Skeletal muscle satellite cell (primary cell): ENCODE measurements around a stretch of chr7.

- CAGE, long polyA plus RNA, result no peak
These were observed 13.0 kb upstream of the STK31 start for GRCh38 chr7:23696910-23697465.

DNA sequence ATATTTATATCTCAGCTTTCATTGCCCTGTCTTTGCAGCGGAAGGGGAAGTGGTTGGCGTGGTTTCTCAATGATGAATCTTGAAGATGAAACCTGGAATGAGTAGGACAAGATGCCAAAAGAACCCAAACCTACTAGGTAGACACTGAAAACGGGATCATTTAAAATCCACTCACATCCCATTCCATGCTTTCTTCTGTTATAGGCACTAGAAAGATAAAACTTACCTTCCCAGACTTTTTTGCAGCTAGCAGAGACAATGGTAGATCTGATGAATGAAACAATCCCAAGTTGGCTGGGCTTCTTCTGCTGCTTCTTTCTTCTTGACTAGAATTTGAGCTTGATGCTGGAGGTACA lies 28.7 kb upstream of the NPY start:
- CAGE, long polyA plus RNA, result no peak

- CAGE, long polyA plus RNA, result no peak
These were observed 560 bp upstream of the PALS2 start for GRCh38 chr7:24572848-24572936.

DNA sequence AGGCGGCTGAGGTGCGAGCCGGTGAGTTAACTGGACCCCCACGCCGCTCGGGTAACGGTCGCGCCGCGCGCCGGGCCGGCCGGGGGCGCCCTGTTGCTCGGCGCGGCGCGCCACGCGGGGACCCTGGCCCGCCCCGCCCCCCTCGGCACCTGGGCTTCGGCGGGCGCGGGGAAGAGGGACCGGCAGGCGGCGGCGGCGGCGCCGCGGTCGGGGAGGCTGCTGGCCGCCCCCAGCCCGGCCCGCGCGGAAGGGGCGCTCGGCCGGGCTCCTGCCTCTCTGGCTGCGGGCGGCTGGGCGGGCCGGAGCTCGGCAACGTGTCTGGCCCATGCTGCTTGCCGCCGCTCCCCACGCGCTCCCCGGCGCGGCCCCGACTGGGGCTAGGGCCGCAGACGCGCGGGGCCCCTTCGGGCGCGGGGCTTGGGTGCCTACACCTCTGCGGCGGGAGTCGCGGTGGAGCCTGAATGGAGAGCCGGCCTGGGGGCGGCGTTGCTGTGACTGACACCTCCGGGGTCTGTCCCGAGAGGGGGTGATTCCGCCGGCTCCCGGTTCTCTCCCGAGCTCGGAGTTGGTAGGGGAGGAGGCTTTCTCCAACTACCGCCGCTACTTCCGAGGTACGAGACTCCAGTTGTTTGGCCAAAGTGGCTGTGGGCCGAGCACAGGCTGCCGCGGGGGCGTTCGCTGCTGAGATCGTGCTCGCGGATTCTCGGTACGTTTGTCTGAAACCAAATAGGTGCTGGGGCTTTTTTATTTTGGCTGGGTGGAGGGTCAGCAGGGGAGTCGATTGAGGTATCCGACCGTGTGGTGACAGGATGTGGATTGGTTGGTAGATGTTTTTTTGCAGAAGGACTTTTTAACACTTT lies 551 bp downstream of the PALS2 start:
- CAGE, long polyA plus RNA, result no peak

DNA sequence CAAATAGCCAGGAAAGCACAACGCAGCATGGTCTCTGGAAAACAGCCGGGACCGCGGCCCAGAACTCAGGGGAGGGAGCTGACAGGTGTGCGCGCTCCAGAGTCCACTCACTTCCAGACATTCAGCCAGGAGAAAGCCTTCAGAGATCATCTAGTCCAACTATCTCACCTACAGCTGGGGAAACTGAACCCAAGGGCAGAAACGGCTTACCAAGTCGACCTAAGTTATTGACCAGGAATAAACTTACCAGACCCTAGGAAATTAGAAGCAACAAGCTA lies 16.4 kb downstream of the GSDME start:
- CAGE, long polyA plus RNA, result no peak

DNA sequence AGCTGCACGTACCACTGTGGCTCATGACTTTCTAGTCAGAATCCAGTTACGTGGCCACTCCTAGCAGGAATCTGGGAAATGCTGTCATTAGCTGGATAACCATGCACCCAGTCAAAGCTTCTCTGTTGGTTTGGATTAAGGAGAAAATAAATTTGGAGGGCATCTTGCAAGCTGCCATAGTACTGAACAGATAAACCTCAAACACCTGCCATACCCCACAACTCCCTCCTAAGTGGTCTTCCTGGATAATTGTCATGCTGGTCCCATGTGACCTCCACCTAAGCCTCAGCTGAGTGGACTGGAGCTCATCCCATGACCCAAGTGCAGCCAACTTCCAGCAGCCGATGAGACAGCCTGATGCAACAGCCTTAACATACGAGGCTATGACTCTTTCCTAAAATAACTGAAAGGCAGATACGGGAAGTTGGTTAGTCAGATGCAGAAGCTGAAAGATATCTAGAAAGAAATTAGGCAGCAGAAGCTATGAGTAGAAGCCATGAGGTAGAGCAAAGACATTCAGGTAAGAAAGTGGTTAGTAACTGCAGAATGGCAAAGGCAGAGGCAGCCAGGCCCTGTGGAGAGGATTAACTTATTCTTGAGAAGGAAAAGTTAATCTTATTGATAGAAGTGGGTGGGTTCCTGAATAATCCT lies 21.6 kb upstream of the GSDME start:
- CAGE, long polyA plus RNA, result no peak

GRCh38 chr7:24882912-24883877 lies 96.8 kb downstream of the OSBPL3 start:
- CAGE, long polyA plus RNA, result no peak

GRCh38 chr7:24965660-24966258 lies 14.2 kb downstream of the OSBPL3 start:
- CAGE, long polyA plus RNA, result no peak

GRCh38 chr7:24980293-24981131 lies 534 bp upstream of the OSBPL3 start:
- CAGE, long polyA plus RNA, result no peak

DNA sequence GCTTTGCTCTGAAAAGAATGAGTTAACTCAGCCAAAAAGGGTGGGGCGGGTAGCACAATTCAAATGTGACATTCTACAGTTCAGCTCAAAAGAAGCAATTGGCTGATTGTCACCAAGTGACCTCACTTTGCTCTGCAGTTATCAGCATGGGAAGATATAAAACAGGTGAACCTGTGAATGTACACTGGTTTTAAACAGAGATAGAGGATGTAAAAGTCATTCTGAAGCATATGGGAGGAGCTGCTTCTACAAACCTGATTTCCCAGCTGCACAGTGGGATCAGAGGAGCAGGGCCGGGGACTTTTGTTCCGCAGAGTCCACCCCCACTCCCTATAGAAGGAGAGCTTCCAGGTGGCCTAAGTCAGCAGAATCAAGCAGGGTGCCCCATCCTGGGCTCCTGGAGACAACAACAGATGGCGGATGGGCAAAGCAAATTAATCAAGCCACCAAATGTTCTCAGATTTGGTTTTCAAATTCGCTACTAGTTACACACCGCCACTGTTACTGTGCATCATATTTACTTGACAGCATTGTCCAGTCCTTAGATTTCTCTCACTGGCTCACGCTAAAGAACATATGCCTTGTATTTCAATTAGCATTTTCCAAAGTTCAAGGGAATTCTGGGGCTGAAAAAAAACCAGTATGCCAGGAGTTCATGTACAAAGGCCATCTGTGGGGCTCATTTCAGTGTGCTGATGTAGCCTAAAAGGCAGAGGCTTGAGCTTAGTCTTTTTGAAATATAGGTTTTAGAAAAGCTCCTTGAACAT lies 27.6 kb upstream of the NPVF start:
- CAGE, long polyA plus RNA, result no peak

GRCh38 chr7:25624735-25625322 lies 396.5 kb upstream of the NPVF start:
- CAGE, long polyA plus RNA, result no peak

DNA sequence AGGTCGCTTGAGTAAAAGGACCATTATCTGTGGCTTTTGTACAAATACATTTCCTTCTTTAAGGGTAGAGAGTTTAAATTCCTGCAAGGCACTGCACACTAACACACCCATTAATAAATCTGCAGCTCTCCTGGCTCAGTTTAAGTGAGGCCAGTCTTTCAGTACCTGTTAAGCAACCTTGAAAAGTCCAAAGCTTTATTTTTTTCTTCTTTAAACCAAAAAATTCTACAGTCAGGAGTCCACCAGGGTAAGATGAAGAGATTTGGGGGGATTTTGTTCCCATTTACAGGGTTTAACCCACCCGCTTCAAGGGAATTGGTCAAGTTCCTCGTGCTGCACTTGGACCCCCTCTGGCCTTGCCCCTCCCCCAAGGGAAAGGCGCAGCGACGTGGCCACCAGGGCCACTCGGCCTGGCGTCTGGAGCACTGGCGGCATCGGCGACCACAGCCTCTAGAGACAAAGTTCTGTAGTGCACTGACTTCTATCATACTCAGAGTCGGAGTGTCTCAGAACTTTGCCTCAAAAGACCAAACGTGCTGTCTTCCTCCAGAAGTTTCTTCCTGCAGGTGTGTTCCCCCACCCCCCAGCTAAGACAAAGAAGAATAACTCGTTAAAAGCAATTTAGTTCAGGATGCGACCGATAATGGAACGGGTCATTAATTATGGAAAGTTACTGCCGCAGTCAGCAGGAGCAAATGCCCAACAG lies 202.4 kb upstream of the NFE2L3 start:
- CAGE, long polyA plus RNA, result no peak

GRCh38 chr7:25967731-25968555 lies 184.1 kb upstream of the NFE2L3 start:
- CAGE, long polyA plus RNA, result no peak

GRCh38 chr7:26078739-26079458 lies 73.1 kb upstream of the NFE2L3 start:
- CAGE, long polyA plus RNA, result no peak

- CAGE, long polyA plus RNA, result no peak
These were observed 14.6 kb downstream of the HNRNPA2B1 start for GRCh38 chr7:26185823-26186433.

DNA sequence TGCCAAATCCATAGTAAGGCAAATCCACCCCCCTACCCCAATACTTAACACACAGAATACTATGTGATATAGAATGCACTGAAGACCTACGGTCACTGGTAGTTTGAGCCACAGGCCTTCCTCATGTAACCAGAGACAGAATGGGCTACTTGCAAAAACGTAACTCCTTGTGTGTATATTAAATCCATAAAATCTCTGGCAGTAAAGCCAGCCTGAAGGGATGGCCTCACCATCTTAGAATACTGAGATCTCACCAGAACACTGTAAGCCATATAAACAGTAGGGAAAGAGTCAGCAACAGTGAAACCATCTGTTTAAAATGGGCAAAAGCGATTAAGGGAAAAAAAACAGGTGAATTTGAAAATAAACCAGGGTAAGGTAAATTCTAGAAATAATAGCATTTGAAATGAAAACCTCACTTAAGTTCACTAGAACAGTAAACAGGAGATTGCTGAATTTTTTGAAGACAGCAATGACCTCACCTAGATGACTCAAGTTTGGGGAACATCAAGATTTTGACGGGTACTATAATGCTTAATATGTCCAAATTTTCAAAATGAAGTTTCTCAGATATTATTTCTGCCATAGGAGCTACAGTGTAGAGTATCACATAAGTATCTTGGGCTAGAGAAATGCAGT lies 14.0 kb downstream of the HNRNPA2B1 start:
- CAGE, long polyA plus RNA, result no peak

- CAGE, long polyA plus RNA, result no peak
These were observed 8.7 kb downstream of the HNRNPA2B1 start for GRCh38 chr7:26191809-26192321.

DNA sequence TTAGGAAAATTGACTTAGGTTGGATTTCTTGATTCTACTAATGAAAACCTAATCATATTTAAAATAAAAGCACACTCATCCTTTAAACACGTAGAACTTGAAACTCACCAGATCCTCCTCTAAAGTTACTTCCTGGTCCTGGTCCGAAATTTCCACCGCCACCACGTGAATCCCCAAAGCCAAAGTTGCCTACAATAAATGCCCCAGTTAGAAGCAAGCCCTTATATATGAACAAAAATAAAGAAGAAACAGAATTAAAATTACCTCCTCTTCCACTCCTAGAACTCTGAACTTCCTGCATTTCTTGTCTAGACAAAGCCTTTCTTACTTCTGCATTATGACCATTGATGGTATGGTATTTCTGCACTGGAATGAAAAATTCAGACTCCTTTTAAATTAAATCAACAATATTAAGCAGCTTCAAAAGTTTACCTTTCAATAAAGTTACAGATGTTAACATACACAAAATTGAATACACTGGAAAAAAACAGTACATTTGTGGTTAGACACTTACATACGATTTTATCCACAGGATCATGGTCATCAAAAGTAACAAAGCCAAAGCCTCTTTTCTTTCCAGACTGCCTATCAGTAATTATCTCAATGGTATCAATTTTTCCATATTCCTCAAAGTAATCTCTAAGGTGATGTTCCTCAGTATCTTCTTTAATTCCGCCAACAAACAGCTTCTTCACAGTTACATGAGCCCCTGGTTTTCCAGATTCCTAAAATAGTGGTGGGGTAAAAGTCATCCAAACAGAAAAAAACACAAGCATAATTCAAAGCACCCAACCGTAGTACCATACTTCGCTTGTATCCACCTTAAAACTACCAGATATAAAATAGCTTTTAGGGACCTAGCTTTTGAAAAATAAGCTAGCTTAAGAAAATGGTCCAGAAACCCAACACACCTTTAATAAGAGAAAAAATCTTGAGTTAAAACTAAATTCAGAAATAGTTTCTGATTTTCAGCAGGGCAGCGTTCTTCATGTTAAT lies 4.0 kb downstream of the HNRNPA2B1 start:
- CAGE, long polyA plus RNA, result no peak

- CAGE, long polyA plus RNA, result no peak
These were observed 10.2 kb downstream of the CBX3 start for GRCh38 chr7:26211426-26212440.

DNA sequence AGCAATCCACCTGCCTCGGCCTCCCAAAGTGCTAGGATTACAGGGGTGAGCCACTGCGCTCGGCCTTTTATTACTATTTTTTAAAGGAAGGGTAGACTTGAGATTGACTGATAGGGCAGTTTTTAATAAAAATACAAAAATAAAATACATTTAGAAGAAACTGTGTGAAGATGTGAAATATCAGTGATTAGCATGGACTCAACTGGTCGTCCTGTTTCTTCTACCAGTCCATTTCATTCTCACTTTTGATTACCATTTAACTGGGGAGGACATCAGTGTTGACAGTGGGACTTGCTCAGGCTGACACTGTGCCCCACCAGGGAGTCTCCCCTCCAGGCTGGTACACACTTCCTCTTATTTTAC lies 1.8 kb downstream of the SNX10 start:
- CAGE, long polyA plus RNA, result no peak